Endometrial microvascular endothelial cells (primary cell): Measurements from ENCODE around the genes TULP1, CLPSL1 and PXT1.

DNA sequence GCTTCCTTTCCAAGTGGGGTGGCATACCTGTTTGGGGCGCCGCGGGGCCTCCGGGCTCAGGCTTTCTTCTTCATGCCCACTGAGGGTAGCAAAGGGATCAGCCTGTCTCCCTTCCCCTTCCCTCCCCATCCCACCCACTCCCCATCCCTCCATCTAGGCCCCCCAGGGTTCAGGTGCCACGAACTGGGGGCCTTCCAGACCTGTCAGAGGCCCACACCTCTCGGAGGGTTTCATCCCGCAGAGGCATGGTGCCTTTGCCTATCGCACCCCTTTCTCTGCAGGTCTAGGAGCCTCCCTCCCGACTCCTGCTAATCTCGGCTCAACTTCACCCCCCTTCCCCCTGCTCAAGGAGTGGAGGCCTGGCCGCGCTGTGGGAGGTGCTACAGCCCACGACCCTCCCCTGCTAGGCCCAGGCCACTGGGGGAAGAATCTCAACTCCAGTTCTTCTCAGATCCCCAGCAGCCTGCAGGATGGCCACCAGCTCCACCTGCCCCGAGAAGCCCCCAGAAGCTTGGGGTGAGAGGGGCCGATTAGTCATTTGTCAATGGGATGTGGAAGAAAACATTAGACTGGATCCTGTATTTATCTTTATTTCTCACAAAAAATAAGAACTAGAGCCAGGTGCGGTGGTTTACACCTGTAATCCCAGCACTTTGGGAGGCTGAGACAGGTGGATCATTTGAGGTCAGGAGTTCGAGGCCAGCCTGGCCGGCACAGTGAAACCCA lies at the start of gene TULP1:
Gene TULP1 (minus strand): TSS at position 285 of the 726 bp plus-strand sequence.
- RAMPAGE, long total RNA: no peak

- RAMPAGE, long total RNA: no peak
Measured at GRCh38 chr6:35719442-35720305, 17.2 kb upstream of the ARMC12 start.

DNA sequence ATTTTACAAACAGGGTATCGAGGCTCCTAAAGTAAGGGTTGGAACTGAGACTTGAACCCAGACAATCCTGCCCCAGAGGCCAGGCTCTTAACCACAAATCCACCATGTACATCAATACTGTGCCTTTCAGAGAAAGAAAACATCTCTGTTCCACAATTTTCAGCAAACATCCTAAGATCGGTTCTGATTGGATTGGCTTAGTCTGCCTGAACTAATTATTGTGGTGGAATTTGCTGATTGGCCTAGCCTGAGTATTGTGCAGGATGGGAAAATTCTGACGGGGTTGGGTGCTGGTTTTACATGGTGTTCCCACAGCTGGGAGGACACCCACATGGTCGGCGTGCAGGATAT lies at the start of gene CLPSL1:
Gene CLPSL1 (plus strand): TSS at position 299 of the 351 bp plus-strand sequence.
- RAMPAGE, long total RNA: no peak

DNA sequence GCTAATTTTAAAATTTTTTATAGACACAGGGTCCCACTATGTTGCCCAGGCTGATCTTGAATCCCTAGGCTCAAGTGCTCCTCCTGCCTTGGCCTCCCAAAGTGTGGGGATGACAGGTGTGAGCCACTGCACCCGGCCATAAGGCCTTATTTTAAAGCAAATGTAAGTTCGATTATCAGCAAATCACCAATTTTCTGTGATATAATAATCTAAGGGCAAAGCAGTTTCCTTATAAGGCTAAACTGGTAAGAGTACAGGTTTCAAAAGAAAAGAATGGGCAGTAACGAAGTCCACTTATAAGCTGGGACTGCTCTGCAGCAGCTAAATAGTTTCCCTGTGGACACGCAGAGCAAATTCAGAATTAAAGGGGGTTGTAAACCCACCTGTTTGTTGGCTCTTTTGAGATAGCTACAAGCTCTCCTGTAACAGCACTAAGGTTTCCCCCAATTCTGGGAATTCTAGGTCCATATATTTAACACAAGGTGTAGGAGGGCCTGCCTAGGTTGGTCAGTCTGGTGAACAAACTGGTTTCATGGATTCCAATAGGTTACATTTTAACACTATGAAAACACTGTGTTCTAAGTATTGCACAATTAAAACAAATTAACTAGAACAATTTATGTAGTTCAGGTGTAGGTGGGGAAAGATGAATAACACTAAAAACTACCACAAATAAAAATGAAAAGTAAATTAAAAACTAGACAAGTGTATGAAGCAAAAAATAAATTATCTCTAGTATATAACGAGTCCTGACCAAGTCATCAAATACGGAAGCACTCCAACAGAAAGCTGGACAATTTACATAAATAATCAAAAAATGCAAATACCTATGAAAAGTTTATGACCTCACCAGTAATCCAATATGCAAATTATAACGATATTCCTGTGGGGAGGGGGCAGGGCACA lies 26.4 kb downstream of the LHFPL5 start:
- RAMPAGE, long total RNA: no peak

DNA sequence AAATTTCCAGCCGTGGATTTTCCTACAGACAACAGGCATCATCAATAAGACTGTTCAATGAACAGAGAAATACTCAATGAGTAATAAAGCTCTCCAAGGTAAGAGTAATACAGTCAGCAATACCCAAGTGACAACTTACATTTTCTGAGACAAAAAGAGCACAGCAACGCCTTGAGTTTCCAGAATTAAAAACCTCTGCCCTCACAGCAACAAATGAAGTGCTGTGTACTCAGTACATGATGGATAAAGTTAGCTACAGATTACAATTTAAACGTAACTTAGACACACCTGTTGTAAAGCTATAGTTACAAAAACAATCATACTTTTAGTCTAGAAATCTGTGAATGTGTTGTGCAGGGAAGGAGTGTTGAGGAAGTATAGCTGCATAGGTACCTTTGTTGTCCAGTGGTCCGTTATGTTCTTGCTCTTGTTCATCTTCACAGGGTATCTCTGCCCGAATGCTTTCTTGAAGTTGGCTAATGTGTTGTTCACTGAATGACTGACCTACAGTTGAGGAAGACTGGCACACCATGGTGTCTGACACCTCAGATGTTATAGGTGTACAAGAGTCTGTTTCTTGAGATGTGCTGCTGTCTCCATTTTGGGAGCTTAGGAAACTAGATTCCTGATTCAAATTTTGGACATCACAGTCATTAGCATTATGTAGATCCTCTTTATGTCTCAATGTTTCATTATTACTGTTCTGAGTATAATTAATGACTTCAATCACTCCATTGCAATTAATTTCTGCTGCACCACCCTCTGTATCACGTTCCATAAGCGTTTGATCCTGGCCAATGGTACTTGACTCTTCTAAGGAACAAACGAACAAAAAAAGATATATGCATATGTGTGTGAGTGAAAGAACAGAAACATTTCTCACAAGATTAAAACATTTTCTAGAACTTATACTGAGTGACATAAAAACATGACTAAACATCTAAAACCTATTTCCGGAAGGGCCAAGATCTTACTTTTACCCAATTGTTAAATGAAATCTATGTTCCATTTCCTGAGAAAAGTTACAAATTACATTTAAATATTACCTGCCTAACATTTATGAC lies 51.5 kb downstream of the SRPK1 start:
- RAMPAGE, long total RNA: no peak

DNA sequence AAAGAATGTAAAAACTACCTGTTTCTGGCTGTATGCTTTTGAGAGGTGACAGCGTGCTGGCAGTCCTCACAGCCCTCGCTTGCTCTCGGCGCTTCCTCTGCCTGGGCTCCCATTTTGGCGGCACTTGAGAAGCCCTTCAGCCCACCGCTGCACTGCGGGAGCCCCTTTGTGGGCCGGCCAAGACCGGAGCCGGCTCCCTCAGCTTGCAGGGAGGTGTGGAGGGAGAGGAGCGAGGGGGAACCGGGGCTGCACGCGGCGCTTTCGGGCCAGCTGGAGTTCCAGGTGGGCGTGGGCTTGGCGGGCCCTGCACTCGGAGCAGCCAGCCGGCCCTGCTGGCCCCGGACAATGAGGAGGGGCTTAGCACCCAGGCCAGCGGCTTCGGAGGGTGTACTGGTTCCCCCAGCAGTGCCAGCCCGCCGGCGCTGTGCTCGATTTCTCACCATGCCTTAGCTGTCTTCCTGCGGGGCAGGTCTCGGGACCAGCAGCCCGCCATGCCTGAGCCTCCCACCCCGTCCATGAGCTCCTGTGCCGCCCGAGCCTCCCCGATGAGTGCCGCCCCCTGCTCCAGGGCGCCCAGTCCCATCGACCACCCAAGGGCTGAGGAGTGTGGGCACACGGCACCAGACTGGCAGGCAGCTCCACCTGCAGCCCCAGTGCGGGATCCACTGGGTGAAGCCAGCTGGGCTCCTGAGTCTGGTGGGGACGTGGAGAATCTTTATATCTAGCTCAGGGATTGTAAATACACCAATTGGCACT lies 10.3 kb upstream of the SRPK1 start:
- RAMPAGE, long total RNA: no peak

GRCh38 chr6:36099207-36099621 lies 31.1 kb upstream of the MAPK13 start:
- RAMPAGE, long total RNA: no peak

- RAMPAGE, long total RNA: no peak
Measured at GRCh38 chr6:36126673-36127491, 3.4 kb upstream of the MAPK13 start.

GRCh38 chr6:36200472-36201766 lies 4.4 kb downstream of the BRPF3 start:
- RAMPAGE, long total RNA: no peak

- RAMPAGE, long total RNA: no peak
Measured at GRCh38 chr6:36213928-36214310, 17.4 kb downstream of the BRPF3 start.

- RAMPAGE, long total RNA: no peak
Measured at GRCh38 chr6:36396501-36397014, 9.1 kb upstream of the ETV7 start.

GRCh38 chr6:36442578-36443140 lies at the start of gene PXT1:
PXT1 (minus strand) TSS chr6:36442854.
- RAMPAGE, long total RNA: no peak

DNA sequence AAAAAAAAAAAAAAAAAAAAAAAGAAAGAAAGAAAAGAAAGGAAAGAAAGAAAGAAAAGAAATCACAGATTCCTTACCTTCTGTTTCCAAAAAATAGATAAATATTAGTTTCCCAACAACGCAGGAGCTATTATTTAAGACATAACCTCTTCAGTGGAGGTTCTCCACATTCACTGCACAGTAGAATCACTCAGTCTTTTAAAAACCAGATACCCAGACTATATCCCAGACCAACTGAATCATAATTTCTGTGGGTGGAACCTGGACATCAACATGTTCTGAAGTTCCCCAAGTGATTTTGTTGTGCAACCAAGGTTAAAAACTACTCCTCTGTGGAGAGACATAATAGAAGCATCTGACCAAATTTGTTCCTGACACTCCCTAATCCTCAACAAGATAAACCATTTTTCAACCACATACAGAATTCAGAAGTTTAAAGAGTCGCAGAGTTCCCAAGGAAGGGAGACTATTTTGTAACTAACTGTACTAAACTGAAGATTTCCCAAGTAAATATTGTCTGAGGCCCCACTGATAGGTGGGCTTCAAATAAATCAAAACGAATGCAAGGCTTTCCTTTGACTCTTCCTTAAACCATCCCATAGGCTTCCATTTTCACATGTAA lies 42.3 kb downstream of the STK38 start:
- RAMPAGE, long total RNA: no peak

GRCh38 chr6:36591756-36592771 lies 2.1 kb upstream of the SRSF3 start:
- RAMPAGE, long total RNA: no peak

DNA sequence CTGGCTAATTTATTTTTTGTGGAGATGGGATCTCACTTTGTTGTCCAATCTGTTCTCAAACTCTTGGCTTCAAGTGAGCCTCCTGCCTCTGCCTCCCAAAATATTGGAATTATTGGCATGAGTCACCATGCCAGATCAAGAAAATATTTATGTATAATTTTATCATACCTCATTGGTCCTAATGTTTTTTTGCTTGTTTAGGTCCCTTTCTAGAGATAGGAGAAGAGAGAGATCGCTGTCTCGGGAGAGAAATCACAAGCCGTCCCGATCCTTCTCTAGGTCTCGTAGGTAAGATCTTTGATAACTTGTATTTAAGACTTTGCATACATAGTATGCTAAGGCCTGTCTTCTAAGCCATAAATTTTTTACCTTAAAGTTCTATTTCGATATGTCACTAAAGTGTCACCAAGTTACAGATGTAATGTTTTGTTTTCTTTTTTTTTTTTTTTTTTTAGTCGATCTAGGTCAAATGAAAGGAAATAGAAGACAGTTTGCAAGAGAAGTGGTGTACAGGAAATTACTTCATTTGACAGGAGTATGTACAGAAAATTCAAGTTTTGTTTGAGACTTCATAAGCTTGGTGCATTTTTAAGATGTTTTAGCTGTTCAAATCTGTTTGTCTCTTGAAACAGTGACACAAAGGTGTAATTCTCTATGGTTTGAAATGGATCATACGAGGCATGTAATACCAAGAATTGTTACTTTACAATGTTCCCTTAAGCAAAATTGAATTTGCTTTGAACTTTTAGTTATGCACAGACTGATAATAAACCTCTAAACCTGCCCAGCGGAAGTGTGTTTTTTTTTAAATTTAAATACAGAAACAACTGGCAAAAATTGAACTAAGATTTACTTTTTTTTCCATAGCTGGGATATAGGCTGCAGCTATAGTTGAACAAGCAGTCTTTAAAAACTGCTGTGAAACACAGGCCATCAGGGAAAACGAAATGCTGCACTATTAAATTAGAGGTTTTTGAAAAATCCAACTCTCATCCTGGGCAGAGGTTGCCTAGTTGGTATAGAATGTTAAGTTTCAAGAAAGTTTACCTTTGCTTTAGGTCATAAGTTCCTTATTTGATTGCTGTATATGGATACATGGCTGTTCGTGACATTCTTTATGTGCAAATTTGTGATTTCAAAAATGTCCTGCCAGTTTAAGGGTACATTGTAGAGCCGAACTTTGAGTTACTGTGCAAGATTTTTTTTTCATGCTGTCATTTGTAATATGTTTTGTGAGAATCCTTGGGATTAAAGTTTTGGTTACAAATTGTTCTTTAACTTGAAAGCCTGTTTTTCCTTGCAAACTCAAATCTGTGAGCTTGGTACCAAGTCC lies 7.8 kb downstream of the SRSF3 start:
- RAMPAGE, long total RNA: no peak

DNA sequence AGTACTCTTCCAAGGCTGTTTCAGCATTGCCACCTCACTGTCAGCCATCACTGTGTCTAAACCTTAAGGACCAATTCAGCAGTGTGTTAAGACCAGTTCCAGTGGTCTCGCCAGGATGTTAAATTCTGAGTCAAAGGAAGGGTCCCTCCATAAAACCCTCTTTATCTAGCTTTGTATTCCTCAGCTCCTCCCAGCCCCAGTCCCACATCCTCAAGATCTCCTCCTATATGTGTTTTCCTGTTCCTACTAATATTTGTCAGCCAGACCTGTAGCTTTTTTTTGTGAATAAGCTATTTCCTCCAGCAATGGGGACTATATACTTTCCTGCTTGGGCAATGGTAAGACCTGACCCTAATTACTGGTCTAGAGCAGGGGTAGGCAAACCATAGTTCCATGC lies 7.1 kb upstream of the RAB44 start:
- RAMPAGE, long total RNA: no peak

DNA sequence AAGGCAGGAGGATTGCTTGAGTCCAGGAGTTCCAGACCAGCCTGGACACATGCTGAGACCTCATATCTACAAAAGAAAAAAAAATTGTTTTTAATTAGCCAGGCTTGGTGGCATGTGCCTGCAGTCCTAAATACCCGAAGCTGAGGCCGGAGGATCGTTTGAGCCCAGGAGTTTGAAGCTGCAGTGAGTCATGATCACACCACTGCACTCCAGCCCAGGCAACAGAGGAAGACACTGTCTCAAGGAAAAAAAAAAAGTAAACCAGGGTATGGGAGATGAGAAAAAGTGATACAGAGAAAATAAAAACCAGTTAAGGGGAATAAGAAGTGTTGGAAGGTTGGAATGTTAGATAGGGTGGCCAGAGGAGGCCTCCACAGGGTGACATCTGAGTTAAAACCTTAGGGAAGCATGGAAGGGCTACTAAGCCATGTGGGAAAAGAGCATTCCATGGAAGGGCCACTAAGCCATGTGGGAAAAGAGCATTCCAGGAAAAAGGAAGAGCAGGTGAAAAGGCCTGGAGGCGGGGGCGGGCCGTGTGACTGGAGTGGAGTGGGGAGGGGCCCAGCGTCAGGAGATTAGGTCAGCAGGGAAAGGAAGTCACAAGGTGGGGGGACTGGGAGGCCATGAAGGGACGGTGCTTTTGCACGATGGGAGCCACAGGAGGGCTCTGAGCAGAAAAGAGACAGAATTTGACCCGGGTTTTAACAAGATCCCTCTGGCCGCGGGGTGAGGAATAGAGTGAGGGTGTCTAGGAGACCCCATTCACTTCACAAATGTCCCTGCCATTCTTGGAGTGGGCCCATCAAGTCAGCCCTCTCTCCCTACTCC lies 18.3 kb downstream of the CPNE5 start:
- RAMPAGE, long total RNA: no peak

- RAMPAGE, long total RNA: no peak
Measured at GRCh38 chr6:36825944-36826317, 13.3 kb downstream of the CPNE5 start.

GRCh38 chr6:36929430-36929939 lies 25.1 kb upstream of the PI16 start:
- RAMPAGE, long total RNA: no peak

DNA sequence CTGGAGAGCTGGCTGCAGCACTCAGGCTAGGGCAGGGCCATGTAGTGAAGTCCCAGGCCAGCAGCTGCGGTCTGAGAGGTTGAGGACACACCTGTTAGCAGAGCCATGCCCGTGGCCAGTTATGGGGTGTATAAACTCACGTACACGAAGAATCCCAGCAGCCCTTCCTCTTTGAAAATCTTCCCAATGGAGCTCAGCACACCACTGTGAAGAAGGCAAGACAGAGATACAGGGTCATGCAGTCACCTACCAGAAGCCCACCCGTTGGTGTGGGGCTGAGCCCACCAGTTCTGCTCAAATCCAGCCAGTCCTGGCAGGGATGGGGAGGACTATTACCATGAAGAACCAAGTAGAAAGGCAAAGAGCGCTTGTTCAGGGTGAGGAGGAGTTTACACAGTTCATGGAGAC lies 10.5 kb downstream of the MTCH1 start:
- RAMPAGE, long total RNA: no peak